Sternocleidomastoid (tissue), 1 donor: ENCODE results near the genes TEC, RASL11B and FIP1L1.

- PRO-cap = bidirectional peak, plus-strand start at chr4:48270013, minus-strand start at chr4:48269867; bidirectional peak, plus-strand start at chr4:48270253, minus-strand start at chr4:48270228
Measured at GRCh38 chr4:48269748-48270521, at the start of gene TEC. Gene TEC (minus strand): TSS chr4:48269838.

DNA sequence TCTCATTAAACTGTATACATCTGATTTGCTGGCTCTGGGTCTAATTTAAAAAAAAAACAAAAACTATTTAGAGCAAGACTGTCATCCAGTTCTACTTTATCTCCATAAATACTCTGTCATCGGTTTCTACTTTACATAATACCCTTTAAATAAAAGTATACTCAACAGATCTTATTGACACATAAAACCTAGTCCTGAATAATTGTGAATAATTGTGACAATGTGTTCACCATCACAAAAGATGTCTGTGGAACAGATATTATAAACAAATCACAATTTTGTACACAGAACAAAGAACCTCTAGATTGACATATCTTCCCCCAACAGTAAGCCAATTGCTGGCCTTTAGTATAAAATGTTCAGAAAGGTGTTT is 3.1 kb downstream of the FRYL start:
- PRO-cap = no peak

- PRO-cap = no peak
Measured at GRCh38 chr4:48905744-48906293, 755 bp downstream of the OCIAD2 start.

DNA sequence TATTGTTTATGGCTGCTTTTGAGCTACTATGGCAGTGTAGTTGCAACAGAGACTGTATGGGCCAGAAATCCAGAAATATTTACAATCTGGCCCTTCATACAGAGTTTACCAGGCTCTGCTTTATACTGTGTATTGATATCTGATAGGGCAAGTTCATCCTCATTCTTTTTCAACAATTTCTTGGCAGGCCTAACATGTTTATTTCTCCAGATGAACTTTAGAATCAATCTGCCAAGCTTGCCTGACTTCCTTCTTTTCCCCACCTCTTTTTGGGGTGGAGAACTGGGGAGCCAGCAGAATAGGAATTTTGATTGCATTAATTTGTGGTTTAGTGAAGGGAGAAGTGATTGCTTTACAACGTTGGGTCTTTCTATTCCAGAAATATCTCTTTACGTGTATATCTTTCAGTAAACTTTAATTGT is 15.9 kb downstream of the DCUN1D4 start:
- PRO-cap = no peak

DNA sequence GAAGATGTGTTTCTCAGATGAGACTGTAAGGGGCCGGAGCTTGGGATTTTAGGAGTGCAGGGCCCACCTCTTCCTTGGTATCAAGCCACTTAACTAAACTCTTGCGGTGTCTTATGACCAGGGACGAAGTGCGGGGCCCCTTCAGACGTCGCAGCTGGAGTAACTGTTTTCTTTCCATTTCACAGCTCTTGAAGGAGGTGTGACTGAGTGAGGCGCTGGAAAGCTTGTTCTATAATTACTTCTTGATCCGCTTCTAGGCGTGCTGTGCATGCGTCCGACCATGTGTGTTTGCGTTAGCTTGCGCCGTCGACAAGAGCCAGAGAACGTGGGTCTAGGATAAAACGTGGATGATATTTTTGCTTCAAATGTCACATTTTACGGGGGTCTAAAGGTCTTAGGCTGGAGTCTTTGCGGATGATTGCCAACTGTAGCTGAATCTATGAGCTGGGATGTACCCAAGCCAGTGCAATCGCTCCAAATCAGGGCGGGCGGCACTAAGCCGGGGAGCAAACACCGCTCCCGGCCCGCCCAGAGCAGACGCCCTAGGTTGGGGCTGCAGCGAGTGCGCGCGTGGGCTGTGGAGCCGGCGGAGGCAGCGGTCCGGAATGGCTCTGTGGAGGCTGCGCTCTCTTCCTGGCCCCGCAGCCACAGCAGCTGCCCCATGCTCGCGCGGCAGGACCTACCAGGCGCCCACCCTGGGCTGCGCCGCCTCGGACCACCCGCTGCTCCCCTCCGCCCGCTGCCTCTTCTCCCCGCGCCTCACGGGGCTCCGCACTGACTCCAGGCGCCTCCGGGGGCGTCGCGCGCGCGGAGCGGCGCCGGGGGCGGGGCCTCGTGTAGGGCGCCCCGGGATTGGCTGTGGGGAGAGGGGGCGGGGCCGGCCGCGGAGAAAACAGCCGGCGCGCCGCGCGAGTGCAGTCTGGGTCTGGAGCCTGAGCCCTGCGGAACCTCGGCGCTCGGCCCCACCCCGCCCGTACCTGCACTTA is at the start of gene RASL11B:
Gene RASL11B (plus strand): TSS at position 917 of the 986 bp plus-strand sequence.
- PRO-cap = bidirectional peak, plus-strand start at position 917 of the sequence, minus-strand start at position 773 of the sequence

- PRO-cap = no peak
Measured at GRCh38 chr4:52939201-52939770, 77.2 kb downstream of the RASL11B start.

- PRO-cap = no peak
Measured at GRCh38 chr4:53121080-53121959, 244.5 kb downstream of the SCFD2 start.

GRCh38 chr4:53377077-53378434 is at the start of gene FIP1L1:
Gene FIP1L1 (plus strand): TSS chr4:53377641.
- PRO-cap = bidirectional peak, plus-strand start at chr4:53377645, minus-strand start at chr4:53377525; unidirectional peak, minus-strand start at chr4:53378106

GRCh38 chr4:53496027-53496447 is 95.2 kb downstream of the LNX1 start:
- PRO-cap = no peak

DNA sequence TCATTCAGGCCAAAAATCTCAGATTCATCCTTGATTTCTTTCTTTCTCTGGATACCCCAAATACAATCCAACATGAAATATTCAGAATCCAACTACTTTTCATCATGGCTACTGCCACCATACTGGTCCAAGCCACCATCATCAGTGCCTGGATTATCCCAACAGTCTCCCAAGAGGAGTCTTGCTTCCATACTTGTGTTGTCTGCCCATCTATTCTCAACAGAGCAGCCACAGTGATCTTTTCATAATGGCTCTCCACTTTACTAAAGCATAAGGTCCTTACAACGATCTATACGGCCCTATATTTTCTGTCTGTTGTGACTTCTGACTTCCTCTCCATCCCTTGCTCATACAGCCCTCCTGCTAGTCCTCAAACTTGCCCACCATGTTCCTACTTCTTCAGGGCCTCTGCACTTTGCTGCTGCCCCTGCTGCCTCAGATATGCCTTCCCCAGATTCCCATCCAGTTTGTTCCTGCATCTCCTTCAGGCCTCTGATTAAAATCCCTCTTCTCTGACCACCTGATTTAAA is 77.6 kb downstream of the LNX1 start:
- PRO-cap = no peak

- PRO-cap = no peak
Measured at GRCh38 chr4:53591999-53592553, 790 bp upstream of the LNX1 start.

DNA sequence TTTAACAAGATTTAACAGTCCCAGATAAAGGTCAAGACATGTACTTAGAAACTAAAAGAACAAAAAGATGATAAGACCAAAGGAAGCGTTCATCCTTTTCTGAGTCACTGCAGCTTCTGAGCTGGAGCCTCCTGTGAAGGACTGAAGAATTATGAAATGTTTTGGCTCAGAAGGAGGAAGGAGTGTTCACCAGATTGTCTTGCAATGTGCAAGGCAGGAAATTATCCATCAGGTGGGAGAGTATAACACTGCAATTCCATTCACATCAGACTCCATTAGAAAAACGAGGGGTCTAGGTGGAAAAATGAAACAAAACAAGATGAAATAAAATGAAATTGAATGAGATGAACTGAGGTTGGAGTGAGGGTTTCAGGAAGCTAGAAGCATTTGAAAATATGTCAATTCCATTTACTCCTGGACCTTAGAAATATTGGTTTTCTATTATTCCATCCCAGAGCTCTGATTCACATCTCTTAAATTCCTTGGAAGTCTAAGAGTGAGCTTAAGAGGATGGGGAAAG is 186.1 kb upstream of the LNX1 start:
- PRO-cap = no peak

DNA sequence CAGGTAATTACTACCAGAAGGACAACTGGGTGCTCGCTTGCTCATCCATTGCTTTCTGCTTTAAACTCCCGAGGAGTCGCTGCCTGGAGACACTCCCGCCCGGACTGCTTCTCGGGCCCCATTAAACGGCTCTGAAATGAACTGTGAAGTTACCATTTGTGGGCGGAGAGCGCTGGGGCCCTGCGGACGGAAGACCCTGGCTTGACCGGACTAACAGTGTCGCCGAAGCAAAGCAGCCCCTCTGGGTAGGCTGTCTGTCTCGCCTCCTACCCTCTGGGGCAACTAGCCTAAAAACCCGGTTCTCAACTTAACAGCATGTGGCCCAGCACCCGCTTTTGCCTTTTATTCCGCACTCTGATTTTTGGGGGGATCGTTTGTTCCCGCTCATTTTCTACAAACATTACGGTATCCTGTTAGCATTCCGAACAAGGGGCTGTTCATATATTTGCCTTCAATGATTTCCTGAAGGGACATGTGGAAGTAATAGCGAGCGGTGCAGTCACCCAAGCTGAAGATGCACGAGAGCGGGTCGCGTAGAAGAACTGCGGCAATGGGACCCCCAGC is 1.7 kb upstream of the PDGFRA start:
- PRO-cap = unidirectional peak, plus-strand start at position 468 of the sequence

GRCh38 chr4:54230714-54231755 is 1.9 kb downstream of the PDGFRA start:
- PRO-cap = bidirectional peak, plus-strand start at chr4:54230985, minus-strand start at chr4:54230815; bidirectional peak, plus-strand start at chr4:54231417, minus-strand start at chr4:54231303

GRCh38 chr4:54233223-54234217 is 4.4 kb downstream of the PDGFRA start:
- PRO-cap = unidirectional peak, minus-strand start at chr4:54233371; unidirectional peak, minus-strand start at chr4:54233785

- PRO-cap = unidirectional peak, plus-strand start at chr4:54497785
Measured at GRCh38 chr4:54497634-54498077, 160.1 kb upstream of the KIT start.

GRCh38 chr4:55069065-55069669 is 56.2 kb downstream of the KDR start:
- PRO-cap = unidirectional peak, plus-strand start at chr4:55069561

DNA sequence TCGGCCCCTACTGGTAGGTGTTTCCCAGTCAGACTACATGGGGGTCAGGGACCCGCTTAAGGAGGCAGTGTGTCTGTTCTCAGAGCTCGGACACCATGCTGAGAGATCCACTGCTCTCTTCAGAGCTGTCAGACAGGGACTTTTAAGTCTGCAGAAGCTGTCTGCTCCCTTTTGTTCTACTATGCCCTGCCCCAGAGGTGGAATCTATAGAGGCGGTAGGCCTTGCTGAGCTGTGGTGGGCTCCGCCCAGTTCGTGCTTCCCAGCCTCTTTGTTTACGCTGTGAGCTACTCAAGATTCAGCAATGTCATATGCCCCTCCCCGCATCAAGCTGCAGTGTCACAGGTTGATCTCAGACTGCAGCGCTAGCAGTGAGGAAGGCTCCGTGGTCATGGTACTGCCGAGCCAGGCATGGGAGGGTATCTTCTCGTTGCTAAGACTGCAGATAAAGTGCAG is 44.2 kb upstream of the KDR start:
- PRO-cap = no peak

DNA sequence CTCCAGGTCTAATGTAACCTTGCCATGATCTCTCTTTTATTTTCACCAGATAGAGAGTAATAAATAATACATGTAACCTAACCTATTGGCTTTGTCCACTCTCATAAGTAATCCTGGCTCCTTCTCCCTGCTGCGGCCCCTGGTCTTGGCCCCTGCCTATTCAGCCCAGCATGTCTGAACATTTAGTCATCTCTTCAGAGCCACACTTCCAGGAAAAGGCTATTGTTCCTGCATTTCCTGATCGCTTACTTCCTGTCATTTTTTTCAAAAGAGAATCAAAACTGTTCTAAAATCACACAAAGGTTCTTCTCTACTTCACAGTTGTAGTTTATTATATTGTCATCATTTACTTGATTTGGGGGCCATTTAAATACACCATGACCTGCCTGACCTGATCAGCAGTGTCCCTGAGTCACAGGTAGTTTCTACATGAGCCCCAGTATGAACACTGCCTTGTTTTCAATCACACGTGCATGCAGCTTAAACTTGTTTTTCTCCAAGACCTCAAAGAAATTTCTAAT is 47.3 kb upstream of the KDR start:
- PRO-cap = no peak

DNA sequence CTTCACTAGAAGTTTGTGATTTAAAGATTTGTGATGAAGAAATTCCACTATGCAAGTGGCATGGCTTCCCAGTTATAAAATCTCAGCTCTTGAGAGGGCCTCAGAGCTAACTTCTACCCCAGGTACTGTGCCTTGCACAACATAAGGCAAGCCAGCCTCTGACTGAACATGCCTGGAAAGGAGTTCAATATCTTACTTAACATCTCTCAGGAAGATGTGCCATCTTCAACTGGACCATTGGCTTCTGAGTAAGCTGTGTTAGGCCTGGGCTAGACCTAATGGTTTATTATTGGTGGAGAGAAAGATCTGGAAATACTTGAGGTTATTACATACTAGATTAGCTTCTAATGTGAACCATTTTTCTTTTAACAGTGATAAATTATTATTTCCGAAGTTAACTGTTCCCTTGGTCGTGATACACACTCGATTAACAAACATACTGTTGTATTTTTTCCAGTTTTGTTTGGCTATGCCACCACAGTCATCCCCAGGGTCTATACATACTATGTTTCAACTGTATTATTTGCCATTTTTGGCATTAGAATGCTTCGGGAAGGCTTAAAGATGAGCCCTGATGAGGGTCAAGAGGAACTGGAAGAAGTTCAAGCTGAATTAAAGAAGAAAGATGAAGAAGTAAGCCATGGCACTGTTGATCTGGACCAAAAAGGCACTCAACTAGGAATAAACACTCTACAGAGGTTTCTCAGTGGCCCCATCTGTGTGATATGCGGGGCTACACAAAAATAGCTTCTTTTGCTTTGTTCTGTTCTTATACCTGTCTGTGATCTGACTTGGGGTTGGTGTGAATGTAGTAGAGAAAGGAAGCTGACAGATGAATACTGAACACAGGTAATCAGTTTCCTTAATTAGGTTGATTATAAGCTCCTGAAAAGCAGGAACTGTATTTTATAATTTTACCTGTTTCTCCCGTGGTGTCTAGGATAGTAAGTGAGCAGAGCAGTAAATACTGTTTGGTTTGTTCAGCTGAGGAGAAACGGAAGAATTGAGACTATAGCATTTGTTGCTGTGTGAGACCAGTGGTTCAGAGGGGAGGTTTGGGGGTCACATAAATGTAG is 21.2 kb downstream of the TMEM165 start:
- PRO-cap = no peak